ENCODE results near the genes ARMC2 and SESN1.

- PRO-cap = no peak
Observed at GRCh38 chr6:108590666-108591904, 30.4 kb downstream of the FOXO3 start.

DNA sequence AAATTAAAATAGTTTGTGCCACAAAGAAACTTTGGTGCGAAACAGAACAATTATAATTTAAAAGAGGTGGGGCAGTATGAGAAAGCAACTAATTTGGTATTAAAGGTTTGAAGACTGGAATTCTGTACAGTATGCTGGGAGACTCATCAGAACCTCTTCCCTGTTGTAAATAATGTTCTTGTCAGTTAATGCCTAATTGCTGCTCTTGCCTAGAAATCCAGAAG is 45.2 kb downstream of the FOXO3 start:
- PRO-cap = no peak

- PRO-cap = no peak
Observed at GRCh38 chr6:108673157-108673373, 112.3 kb downstream of the FOXO3 start.

DNA sequence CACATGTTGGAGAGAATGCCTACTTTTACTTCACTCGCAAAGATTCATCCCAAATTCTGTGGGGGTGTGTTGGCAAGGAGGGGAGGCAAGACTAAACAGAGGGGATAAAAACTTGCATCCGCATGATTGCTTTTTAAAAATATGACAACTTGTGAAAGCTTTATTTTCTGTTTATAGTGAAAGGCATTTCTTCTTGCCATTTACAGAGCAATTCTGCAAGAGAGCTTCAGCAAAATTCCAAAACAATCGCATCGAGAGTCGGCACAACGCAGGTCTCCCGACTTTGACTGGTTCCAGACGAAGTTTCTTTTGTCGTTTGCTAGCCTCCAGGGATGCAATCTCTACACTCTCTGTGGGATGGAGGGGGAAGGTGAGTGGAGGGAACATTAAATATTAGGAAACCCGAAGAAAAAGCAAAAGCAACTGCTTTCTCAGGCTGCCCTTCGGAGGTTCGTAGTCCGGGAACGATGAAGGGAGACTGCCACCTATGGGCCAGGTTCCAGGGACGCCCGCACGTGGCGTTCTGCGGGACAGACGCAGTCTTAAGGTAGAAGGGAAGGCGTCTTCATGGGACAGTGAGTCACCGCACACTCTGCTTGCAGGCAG is 66.1 kb upstream of the ARMC2 start:
- PRO-cap = no peak

GRCh38 chr6:108793633-108793858 is 54.7 kb upstream of the ARMC2 start:
- PRO-cap = no peak

- PRO-cap = no peak
Observed at GRCh38 chr6:108838077-108838726, 10.0 kb upstream of the ARMC2 start.

DNA sequence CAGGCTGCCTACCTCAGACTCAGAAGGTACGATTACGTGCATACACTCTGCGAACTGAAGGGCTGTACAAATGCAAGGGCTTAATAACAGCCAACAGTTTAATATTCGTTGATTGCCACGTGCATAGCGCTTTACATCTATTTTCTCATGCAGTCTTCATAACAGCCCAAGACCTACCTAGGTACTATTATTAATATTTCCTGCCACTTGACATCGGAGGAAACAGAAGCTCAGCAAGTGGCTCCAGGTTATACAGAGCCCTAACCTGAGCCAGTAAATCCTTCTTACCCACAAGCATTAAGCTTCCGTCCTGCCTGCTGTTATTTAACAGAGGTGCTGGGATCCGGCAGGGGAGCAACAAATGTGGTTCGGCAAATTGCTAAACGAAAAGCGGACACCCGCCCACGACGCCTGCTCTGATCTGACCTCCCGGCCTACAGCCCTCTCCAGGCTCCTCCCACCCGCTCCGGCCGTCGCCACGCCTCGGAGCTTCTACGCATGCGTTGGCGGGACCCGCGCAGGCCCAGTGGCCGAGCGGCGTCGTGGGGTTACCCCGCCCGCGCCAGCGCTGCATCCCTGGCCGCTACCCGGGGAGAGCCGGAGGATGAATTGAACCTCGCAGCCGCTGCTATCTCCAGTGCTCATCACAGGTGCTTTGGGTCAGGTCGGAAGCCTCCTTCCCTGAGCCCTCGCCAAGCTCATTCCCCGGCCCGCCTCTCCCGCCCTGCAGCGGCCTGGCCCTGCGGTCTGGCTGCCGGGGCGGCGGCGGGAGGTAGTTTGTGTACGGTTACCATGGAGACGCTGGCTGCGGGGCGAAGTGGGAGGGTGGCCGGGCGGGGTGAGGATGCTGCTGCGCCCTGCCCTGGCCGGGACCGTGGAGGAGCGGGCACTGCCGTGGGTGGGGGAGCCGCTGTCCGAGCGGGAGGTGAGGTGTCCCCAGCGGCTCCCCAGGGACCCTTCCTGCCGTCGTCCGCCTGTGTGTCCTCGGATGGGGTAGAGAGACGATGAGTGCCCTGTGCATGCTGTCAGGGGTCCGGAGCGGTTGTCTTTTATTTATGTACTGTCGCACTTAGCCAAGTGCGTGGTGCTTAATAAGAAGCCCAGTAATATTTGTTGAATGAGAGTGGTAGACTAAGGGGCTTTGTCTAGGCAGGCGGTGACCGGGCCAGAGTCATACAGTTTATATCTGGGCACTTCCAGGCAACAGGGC is at the start of gene ARMC2:
ARMC2 (plus strand) TSS at position 526 of the 1,210 bp plus-strand sequence.
- PRO-cap = bidirectional peak, plus-strand start at position 525 of the sequence, minus-strand start at position 424 of the sequence

DNA sequence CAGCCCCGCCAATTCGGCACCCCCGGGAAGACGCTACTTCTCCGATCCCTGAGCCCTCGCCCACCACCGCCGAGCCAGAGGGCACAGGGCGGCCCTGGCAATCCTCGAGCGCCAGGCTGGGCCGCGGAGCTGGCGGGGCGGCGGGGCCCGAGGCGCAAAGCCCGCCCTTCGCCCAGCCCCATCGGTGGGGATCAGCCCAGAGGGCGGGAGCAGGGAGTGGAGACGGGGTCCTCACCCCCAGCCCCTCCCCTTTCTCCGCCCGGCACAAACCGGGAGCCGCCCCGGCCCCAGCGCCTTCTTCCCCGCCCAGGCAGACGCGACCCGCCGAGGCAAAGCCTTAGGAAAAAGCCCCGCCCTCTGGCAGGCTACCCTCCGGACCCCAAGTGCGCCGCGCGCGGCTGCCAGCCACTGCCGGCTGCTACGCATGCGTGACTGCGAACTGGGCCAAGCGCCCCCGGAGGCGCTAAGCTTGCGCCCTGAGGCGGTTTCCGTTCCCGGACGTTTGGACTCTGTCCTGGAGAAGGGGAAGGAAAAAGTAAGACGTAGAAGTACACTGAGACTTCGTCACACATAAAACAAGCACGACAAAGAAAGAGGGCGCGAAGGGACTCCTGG is at the start of gene SESN1:
SESN1 (minus strand) TSS at position 130 of the 615 bp plus-strand sequence.
- PRO-cap = bidirectional peak, plus-strand start at position 451 of the sequence, minus-strand start at position 132 of the sequence

GRCh38 chr6:109117244-109117989 is 22.1 kb downstream of the CEP57L1 start:
- PRO-cap = no peak

DNA sequence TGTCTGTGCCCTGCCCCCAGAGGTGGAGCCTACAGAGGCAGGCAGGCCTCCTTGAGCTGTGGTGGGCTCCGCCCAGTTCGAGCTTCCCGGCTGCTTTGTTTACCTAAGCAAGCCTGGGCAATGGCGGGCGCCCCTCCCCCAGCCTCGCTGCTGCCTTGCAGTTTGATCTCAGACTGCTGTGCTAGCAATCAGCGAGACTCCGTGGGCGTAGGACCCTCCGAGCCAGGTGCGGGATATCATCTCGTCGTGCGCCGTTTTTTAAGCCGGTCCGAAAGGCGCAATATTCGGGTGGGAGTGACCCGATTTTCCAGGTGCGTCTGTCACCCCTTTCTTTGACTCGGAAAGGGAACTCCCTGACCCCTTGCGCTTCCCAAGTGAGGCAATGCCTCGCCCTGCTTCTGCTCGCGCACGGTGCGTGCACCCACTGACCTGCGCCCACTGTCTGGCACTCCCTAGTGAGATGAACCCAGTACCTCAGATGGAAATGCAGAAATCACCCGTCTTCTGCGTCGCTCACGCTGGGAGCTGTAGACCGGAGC is 131.5 kb downstream of the CD164 start:
- PRO-cap = no peak

- PRO-cap = no peak
Observed at GRCh38 chr6:109300031-109300740, 82.1 kb downstream of the CD164 start.

DNA sequence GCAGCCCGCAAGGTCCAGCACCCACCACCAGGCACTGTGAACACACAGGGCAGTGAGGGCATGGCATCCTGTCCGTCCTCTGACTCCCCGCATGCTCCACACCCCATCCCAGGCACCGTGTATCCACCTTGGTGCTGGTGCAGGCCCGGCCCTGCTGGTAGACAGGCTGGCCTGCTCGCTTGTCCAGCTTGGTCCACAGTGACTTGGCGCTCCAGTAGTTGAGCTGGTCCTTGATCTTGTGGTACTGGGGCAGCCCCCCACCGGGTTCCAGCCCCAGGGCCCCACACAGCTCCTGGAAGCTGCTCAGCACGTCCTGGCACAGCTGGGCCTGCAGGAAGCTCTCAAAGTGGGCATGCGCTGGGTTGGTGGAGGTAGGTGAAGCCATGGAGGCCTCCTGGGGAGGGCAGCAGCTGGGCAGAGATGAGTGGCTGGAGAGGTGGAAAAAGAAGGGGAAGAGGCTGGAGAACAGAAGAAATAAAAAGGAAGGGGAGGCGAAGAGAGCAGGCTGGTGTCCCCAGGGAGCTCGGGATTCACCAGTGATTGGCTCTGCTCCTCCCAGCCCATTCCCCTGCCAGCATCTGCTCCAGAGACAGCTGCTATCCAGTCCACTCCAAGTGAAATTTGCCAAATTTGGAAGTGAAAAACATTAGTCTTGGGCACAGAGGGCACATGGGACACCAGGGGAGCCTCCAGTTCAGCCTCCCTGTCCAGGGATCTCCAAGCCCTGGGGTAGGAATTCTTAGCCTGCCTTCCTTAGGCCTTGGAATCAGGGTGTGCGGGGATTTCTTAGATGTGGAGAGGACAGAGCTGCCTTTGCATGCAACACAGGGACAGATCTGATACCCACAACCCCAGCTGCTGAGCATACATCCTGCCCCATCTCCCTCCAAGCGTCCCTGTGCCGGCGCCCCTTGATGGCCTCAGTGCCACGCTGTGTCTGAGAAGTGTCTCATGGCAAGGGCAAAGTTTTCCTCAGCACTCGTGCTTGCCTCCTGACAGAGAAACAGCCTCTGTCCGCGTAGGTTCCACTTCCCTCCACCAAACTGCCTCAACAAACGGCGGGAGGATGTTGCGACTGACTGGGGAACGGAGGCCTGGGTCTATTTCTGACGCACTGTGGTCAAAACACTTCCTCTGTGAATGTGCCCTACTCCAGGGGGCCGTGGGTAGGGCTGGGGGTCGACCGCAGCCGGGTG is 1.4 kb downstream of the MICAL1 start:
- PRO-cap = bidirectional peak, plus-strand start at position 706 of the sequence, minus-strand start at position 452 of the sequence

DNA sequence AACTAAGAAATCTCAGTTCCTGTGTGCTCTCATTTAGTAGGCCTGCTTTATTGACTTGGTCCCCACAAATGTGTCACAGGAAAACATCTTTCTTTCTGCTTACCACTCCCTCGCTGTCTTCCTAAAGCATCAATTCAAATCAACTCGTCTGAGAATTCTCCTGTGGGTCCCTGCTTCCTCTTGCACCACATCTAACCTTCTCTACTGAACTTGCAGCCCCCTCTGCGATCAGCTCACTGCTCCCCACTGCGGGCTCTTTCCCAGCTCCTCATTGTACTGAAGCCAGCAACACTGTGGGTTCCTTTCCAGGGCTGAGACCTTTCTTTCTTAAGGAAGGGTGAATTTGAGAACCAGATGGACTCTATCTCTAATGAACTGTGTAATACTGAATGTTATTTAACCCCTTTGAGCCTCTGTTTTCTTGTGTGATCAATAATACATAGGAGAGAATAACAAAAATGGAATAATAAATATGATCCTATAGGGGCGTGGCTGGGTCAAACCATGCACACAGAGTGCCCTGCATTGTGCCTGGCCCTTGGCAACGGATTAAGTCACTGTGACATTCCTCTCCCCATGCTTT is 10.2 kb upstream of the GPR6 start:
- PRO-cap = no peak

DNA sequence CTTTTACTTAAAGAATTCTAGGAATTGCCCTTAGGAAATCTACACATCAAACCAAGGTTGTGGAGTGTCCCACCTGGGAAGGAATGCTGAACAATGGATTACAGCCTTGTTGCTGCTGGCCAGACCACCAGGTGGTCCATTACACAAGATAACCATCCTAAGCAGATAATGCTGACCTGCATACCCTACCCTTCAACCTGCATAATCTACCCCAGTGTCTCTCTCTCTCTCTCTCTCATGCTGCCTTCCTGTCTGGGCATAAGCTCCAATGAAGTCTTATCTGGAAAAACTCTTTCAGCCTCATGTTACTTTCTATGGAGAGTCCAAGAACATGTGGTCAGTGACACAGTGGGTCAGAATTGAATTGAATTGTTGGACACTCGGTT is 35.1 kb upstream of the SLC22A16 start:
- PRO-cap = no peak

GRCh38 chr6:110589744-110590358 is 113.4 kb upstream of the SLC22A16 start:
- PRO-cap = no peak

GRCh38 chr6:110746542-110747085 is 68.7 kb downstream of the CDK19 start:
- PRO-cap = no peak

GRCh38 chr6:110952420-110952921 is 6.0 kb upstream of the GTF3C6 start:
- PRO-cap = no peak

GRCh38 chr6:111412716-111413714 is 70.0 kb downstream of the REV3L start:
- PRO-cap = no peak

DNA sequence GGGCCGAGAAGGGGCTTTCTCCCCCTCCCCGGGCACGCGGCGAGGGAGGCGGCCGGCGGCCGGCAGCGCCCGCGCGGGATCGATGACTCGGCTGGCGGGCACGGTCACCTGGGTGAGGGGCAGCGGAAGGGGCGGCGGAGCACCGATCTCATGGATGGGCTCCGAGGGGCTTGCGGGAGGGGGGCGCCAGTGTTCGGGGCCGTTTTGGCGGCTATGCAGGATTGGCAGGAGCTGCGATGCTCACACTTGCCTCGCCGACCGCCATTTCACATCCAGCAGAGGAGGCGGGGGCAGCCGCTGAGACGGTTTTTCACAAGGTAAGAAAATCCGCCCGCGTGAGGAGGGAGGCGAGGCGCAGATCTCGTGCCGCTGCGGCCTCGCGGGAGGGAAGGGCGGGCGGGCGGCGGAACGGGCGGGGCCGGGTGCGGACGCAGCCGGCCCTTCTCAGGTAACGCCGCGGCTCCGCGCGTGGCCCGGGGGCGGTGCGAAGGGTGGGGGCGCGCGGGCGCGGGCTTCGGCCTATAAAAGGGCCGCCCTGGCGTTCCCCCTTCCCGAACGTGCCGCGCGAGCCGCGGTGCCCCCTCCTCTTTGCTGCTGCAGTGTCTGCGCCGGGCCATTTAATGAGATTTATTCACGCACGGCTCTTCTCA is 456 bp upstream of the REV3L start:
- PRO-cap = bidirectional peak, plus-strand start at position 188 of the sequence, minus-strand start at position 85 of the sequence; bidirectional peak, plus-strand start at position 242 of the sequence, minus-strand start at position 300 of the sequence; bidirectional peak, plus-strand start at position 551 of the sequence, minus-strand start at position 392 of the sequence

- PRO-cap = no peak
Observed at GRCh38 chr6:111517809-111518282, 34.8 kb upstream of the REV3L start.

Measured in LUHMES (cell line).